Melanocyte of skin (primary cell): ENCODE measurements around a stretch of chr19.

DNA sequence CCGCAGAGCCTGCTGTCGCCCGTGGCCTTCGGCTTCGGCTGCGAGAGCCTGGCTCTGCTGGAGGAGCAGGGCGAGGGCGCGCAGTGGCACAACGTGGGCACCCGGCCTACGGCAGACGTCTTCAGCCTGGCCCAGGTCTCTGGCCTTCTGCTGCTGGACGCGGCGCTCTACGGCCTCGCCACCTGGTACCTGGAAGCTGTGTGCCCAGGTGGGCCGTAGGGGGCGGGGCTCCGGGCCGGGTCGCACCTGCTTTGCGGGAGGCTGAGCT, 7.5 kb downstream of the ABCA7 start:
- CAGE, long polyA plus RNA, 2 experiments: no peak in any of the 2 experiments

DNA sequence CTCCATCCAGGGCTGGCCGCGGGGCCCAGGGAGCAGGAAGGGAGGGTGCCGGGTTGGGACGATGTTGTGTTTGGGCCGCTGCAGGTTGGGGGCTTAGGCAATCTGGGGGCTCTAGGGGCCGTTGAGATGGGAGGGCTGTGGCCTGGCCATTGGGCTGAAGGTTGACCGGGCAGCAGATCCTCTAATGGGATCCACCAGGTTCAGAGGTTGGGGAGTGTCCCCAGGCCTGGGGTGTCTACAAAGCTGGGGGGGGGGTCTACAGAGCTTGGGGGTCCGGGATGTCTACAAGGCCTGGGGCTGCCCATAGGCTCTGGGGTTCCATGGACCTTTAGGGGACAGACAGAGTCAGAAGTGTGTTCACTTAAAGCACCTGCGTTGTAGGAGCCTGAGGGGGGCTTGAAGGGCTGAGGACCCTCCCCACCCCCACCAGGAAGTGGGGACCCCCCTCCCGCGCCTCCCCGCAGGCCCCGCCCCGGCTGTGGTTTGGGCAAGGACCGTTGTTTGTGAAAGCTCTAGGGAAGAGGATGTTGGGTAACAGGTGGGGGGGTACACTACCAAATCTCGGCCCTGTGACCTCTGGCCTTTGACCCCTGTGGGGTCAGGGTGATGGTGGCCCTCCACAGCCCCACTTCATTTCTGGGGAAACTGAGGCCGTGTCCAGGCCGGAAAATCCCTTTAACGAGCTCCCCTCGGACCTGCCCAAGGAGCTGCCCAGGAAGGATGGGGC, 906 bp downstream of the ARHGAP45 start:
- CAGE, long polyA plus RNA, 2 experiments: no peak in any of the 2 experiments

DNA sequence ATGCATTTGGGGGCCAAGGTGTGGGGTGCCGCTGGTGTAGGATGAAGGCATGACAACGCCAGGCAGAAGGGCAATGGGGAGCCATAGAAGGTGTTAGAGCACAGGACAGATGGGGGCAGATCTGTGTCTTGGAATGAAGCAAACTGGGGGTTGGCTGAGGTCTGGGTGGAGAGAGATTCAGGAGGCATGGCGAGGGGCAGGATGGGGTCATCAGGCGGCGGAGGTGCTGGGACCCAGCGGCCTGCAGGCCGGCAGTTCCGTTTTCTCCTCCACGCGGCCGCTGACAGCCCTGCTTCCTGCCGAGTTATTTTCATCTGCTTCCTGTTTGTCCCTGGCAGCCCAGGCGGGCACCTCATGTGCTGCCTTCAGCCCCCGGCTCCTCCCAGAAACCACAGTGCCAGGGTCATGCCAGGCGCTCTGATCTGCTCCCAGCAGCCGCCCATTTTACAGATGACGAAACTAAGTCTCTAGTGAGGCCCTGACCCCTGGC, 2.1 kb downstream of the ARHGAP45 start:
- CAGE, long polyA plus RNA, 2 experiments: no peak in any of the 2 experiments

DNA sequence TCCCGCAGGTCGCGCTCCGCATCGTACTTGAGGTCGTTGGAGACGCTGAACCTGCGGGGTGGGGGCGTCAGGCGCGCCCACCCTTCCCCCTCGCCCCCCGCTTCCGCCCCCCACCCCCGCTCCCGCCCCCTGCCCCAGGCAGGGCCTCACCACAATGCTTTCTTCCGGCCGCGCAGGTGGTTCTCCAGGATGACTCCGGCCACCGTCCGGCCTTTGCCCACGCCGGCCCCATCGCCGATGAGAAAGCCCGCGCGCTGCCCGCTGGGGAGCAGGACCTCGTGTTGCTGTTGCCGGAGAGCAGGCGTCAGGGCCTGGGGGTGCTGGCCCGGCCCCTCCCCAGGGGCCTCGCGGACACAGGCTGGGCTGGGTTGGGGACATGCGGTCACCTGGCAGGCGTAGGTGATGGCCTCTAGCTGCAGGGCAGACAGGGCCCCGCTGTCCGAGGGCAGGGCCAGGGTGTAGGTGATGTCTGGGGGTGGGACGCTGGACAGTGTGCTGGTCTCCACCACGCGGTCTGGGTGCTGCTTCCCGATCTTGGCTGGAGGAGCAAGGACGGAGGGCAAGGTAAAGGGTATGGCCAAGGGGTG, 18.8 kb downstream of the GPX4 start:
- CAGE, long polyA plus RNA, 2 experiments: no peak in any of the 2 experiments

DNA sequence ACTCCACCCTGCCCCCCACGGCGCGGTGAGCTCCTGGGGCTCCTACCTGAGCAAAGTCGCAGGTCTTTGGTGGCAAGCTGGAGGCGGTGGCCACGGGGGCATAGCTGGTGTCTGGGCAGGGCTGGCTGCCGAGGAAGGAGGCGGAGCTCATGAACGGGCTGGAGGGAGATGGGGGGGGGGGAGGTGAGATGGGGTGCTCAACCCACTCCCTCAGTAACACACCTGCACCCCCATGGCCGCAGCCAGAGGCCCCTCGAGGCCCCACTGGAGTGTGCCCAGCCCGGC, 26.9 kb downstream of the SBNO2 start:
- CAGE, long polyA plus RNA, 2 experiments: no peak in any of the 2 experiments

- CAGE, long polyA plus RNA, 2 experiments: no peak in any of the 2 experiments
Measured at GRCh38 chr19:1154570-1155940, 19.0 kb downstream of the SBNO2 start.

- CAGE, long polyA plus RNA, 2 experiments: no peak in any of the 2 experiments
Measured at GRCh38 chr19:1239629-1240126, 1.9 kb upstream of the ATP5F1D start.

DNA sequence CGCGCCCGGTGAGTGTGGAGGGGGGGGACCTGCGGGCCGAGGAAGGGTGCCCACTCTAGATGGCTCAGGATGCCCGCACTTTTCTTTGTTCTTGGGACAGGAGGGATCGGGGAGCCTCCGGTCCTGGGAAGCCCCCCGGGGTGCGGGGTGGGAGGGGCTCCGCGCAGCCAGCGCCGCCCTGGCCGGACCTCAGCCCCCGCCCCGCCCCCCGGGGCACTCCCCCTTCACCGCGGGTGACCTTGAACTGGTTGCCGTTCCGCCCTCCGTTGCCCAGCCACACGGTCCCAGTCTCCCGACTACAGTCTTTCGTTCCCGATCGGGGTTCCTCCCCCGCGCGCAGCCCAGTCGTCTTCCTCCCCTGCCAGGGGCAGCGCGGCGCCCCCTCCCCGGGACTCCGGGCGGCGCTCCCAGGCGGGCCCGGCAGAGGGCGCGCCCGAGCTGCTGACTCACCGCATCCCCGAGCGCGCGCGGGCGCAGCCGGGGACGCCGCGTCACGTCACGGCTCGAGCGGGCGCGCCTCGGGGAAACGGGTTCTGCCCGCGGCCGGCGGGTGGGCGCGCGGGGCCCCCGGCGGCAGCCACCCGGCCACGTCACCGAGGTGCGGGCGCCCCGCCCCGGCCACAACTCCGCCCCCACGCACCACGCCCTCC, 395 bp downstream of the MIDN start:
- CAGE, long polyA plus RNA, 2 experiments: no peak in any of the 2 experiments

GRCh38 chr19:1265132-1265693, 3.9 kb upstream of the CIRBP start:
- CAGE, long polyA plus RNA, 2 experiments: no peak in any of the 2 experiments

DNA sequence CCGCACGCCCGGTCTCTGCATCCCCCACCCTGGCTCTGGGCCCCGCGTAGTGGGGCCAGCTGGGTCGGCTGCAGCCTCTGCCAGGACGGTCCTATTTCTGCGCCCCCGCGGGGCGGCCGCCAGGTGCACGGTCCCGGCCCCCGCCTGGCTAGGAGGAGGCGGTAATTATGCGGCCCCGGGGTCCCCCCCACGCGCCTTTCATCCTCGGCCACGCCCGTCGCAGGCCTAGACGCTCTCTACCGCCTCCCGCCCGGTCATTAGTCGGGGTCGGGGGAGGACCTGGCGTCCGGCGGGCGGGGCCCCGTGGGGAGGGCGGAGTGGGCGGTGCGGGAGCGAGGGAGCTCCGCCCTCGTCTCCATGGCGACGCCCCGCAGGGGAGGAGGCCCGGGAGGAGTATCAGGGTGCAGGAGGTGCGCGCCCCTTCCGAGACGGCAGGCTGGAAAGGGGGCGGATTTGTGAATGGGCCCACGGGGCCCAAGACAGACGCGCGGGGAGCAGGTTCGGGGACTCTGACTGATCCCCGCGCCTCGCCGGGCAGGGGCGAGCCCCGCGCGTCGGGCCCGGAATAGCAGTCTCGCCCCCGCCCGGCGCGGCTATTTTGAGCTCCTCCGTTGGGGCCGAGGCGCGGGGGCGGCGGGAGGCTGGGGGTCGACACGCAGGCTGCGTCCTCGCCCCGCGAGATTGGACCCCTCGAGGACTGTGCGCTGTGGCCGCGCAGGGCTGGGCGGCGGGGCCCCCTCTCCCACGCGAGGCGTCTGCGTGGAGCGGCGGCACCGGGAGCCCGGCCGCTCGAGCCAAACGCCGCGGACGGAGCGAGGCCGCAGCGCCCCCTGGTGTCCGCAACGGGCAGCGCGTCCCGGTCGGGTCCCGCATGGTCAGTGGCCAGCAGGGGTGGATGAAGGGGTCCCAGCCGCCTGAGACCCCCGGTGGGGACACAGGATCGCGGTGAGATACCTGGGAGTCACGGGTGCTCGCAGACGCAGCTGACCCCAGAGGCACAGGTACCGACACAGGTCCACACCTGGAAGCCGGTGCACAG, 2.5 kb upstream of the CIRBP start:
- CAGE, long polyA plus RNA, 2 experiments: no peak in any of the 2 experiments

DNA sequence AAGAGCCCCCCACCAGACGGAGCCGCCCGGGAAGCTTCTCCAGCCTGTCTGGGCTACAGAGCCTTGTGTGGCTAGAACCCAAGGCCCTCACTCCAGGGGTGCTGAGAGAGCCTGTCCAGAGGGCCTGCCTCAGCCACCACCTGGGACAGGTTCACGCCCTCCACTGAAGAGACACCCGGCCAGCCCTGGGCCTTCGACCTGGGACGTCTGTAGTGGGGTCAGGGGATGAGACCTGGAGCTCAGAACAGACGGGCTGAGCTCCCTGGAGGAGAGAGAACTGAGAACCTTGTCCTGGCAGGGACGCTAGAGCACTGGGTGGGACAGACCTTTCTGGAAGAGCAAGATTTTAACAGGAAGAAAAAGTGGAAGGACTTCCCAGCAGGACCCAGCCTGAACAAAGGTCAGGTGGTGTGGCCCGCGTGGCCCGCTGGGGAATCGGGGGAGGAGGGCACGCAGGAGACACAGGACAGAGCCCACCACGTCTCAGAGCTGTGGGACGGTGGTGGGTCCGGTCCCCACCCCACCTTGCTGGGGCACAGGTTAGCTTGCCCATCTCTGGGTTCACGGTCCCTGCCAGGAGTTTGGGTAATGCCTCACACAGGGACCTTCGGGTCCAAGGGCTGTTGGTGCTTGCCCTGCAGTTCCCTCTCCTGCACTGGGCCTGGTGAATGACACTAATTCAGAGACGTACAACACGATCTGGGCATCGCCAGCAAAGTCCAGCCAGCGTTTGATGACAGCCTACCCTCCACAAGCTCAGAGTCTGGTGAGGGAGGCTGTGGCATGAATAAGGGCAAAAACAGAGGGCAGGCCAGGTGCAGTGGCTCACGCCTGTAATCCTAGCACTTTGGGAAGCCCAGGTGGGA, 1.3 kb upstream of the EFNA2 start:
- CAGE, long polyA plus RNA, 2 experiments: no peak in any of the 2 experiments

DNA sequence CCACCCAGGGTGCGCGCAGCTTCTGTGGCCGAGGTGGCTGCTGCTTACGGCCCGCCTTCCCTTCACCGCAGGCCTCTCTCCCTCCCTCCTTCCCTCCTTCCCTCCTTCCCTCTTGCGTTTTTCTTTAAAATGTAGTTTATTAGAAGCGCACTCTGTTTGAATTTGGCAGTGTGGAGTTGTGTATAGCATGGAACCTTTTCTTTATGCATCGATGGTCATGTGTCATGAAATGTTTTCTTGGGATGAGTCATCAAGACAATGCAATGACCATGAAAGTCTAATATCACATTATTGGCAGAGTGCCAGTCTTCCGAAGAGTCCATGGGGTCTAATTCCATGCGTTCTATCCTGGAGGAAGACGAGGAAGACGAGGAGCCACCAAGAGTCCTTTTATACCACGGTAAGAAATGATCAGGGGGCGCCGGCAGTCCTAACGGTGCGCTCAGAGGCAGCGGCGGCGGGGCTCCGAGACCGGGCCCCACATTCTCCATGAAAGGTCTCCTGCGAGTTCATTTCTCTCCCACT, 7.3 kb downstream of the PWWP3A start:
- CAGE, long polyA plus RNA, 2 experiments: no peak in any of the 2 experiments

- CAGE, long polyA plus RNA, 2 experiments: no peak in any of the 2 experiments
Measured at GRCh38 chr19:1393753-1394593, 7.4 kb downstream of the GAMT start.

- CAGE, long polyA plus RNA, 2 experiments: no peak in any of the 2 experiments
Measured at GRCh38 chr19:1395370-1396565, 5.6 kb downstream of the GAMT start.

DNA sequence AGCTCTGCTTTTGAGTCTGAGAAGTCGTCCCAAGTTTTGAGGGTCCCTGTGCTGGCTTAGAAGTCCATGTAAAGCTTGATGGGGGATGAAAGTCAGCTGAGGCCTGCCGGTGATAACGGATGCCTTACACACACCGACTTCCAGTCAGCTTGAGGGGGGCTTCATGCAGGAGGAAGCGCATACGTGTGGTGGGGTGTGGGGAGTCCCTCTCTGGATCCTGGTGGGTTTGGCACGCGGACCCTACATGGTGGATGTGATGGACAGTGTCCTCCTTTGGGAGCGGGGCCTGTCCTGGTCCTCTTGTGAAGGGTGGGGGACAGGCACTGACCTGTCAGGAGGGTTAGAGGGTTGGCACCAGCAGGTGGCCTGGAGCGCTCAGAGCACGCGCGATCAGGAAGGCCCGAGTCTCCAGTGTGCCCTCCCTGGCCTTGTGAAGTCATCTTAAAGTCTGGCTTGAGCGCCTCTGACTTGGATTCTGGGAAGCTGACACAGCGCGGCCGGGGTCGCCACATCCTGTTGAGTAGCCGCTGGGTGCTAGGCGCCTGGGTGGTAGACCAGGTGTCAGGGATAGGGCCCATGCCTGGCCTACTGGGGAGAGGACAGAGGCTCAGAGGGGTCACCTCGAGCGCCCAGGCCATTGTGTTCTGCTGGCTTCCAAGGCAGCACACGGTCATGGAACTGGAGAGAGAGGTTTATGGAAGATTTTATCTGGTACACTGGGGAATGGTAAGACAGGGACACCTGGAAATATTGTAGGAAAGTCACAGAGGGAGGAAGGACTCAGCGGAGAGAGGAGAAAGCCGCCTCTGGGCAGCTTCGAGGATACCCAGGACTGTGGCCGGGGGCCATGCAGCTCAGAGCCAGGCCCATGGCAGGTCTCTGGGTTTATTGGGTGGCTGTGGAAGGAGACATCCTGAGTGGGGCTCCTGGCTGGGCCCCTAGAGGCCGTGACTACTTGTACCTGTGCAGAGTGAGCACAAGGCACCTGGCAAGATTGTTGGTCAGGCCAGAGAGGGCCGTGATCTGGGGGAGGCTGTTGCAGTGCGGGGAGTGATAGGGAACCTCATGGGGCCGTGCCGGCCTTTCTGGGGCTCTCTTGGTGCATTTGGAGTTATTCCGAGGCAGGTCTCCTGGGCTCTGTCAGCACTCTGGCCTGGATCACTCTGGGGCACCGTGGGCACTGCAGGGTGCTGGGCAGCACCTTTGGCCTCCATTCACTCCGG, 3.1 kb downstream of the DAZAP1 start:
- CAGE, long polyA plus RNA, 2 experiments: no peak in any of the 2 experiments

- CAGE, long polyA plus RNA, 2 experiments: no peak in any of the 2 experiments
Measured at GRCh38 chr19:1420354-1420765, 13.0 kb downstream of the DAZAP1 start.

GRCh38 chr19:1424107-1424435, 14.1 kb upstream of the RPS15 start:
- CAGE, long polyA plus RNA, 2 experiments: no peak in any of the 2 experiments

- CAGE, long polyA plus RNA, 2 experiments: no peak in any of the 2 experiments
Measured at GRCh38 chr19:1425024-1425840, 13.0 kb upstream of the RPS15 start.

GRCh38 chr19:1428971-1429872, 9.0 kb upstream of the RPS15 start:
- CAGE, long polyA plus RNA, 2 experiments: no peak in any of the 2 experiments

DNA sequence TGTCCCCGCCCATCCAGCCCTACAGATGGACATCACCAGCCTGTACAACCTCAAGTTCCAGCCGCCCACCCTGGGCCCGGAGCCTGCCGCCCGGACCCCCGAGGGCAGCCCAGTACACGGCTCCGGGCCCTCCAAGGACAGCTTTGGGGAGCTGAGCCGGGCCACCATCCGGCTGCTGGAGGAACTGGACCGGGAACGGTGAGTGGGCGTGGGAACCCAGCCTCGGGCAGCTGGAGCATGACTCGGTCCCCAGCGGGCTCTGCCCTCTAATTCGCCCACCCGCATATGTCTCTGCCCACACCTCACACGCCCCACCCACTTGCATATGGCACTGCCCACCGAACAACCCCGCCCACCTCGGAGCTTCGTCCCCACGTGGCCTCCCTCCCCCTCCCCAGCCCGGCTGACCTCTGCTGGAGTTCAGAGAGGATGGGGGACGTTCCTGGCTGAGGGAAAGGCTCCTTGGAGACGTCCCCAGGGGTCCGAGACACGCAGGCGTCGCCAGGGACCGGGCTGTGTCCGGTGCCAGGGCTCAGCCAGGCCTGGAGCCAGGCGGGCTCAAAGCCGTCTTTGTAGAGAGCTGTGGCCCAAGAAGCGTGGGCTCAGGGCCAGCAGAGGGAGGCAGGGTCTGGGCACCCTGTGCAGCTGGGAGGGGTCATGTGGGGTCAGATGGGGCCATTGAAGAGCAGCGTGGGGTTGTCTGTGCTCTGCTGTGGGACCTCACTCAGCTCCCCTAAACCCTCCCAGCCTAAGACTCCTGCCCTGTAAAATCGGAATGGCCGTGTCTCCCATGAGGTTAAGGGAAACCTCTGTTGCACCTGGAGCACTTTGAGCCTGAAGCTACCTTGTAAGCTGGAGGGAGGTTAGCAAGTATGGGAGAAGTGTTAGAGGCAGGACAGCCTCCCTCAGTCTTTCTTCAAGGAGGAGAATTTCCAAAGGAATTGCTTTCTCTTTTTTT, 3.8 kb downstream of the APC2 start:
- CAGE, long polyA plus RNA, 2 experiments: no peak in any of the 2 experiments